Measurements from ENCODE around the gene GATA6.

DNA sequence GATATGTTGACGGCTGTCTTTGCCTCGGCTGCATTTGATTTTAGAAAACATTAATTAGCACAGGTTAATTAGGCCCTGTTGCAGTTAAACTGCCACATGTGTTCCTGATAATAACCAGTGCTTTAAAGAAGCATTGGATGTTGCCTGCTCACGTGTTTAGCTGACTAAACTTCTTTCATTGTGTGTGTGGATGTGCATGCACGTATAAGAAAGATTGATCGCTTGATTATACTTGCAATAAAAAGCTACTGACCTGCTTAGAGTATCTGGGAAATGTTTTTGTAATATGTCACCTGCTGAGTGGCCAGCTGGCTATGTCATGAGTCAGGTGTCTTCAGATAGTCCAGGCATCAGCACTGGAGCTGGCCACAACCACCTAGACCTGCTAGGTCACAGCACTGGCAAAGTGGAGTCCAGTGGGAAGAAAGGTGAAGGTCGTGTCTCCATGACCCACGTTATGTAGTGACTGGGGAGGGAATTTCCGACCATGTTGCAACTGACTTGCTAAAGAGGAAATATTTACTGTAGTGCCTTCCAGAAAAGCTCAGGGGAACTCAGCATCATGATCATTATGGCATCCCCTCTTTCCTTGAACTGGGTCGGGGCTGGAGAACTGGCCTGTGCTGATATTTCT lies 147.0 kb downstream of the ESCO1 start:
- PRO-cap: no peak

DNA sequence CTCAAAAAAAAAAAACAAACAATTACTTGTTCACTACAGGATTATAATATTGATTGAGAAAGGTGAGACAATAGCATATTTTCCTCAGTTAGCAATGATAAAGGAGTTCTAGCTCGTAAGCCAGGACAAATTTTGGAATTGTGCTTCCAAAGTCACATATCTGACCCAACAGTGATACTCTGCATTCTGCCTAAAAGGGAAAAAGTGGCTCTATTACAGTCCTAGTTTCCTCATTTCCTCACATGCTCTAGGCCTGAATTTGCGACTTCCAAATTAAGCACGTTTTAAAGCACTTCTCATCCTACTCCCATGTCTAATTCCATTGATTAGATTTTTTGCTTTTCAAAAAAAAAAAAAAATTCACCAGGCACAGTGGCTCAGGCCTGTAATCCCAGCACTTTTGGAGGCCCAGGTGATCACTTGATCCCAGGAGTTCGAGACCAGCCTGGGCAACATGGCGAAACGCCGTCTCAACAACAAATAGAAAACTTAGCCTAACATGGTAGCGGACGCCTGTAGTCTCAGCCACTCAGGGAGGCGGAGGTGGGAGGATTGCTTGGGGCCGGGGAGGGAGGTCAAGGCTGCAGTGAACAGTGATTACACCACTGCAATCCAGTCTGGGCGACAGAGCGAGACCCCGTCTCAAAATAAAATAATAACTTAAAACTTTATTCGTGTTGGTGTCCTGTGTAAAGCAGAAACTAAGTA lies 1.7 kb downstream of the ESCO1 start:
- PRO-cap: no peak

GRCh38 chr18:21707238-21707716 lies 2.7 kb upstream of the ABHD3 start:
- PRO-cap: no peak

GRCh38 chr18:21807302-21807942 lies 66.8 kb downstream of the MIB1 start:
- PRO-cap: no peak

DNA sequence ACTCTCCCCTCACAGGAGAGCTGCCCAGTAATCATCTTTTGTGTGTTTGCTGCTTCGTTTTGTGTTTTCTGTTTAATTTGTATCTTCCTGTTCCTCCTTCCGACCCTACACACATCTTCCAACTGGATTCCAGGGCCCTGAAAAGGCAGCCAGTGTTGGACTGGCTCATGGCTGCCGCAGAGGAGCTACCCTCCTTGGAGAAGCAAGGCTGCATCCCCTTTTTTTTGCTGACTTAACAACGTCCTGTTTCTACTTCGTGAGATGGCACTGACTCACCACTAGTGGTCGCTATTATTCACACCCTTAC lies 171.9 kb upstream of the GATA6 start:
- PRO-cap: no peak

GRCh38 chr18:22020242-22020603 lies 149.2 kb upstream of the GATA6 start:
- PRO-cap: no peak

DNA sequence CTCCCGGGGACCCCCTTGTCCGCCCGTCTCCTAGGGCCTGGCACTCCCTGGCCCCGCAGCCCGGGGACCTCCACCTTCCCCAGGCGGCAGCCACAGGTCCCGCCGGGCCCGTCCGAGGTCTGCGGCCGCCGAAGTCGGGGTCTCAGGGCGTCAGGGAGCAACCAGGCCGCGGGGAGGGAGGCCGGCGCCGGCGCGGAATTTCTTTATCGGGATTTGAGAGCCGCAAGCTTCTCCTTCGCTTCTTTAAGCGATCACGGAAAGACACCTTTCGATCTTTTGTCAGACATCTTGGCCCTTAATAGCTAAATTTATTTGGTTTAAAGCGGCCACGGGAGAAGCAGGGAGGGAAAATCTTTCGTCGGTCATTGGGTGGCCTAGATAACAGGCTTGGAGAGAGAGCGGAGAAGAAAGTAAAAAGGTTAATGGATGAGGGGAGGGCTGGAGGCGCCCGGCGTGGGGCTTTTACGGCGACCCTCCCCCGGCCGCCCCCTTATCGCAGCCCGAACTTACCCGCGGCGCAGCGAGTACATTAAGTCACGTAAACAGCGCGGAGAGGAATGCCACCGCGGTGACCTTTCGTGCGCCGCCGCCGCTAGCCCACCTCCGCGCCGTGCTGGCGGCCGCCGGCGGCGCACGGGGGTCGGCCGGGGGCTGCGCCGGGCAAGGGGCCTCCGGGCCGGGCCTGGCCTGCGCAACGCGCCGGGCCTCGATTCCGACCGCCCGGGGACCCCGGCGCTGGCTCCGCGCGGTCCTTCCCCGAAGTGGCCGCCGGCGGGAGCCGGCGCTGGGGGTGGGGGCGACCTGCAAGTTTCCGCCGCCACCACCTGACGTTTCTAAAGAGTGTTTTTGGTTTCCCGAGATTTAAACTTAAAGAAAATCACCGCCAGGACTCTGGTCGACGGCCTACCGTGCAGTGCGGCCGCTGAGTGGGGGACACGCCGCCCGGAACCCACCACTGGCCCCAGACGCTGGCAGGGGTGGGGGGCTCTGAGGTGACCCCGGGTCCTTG lies 4.1 kb upstream of the GATA6 start:
- PRO-cap: bidirectional peak, plus-strand start at position 870 of the sequence, minus-strand start at position 763 of the sequence

- PRO-cap: bidirectional peak, plus-strand start at chr18:22166482, minus-strand start at chr18:22166273
These were observed 3.3 kb upstream of the GATA6 start for GRCh38 chr18:22166041-22166621.

DNA sequence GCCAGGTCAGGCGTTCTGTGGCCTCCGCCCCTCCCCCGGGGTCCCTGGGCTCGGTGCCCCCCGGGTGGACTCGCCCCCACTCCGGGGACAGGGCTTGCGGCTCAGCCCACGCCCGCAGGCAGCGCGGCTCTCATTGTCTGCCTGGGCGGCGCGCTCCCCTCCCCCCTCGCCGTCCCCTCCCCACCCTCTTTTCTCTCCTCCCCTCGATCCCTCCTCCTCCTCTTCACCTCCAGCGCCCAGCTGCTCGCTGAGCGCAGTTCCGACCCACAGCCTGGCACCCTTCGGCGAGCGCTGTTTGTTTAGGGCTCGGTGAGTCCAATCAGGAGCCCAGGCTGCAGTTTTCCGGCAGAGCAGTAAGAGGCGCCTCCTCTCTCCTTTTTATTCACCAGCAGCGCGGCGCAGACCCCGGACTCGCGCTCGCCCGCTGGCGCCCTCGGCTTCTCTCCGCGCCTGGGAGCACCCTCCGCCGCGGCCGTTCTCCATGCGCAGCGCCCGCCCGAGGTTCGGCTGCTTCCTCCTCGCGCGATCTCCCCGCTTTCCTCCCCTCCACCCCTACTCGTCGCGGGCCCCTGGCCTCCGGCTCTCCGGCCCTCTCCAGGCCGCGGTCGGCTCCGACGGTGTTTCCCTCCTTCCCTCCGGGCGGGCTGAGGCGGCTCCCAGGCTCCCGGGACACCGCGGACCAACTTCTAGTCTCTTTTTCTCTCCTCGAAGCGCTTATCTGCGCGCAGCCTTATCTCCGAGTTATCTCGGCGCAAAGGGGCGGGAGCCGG lies at the start of gene GATA6:
Gene GATA6 (plus strand): TSS at position 408 of the 770 bp plus-strand sequence.
- PRO-cap: bidirectional peak, plus-strand start at position 381 of the sequence, minus-strand start at position 273 of the sequence; bidirectional peak, plus-strand start outside the sequence, minus-strand start at position 688 of the sequence

DNA sequence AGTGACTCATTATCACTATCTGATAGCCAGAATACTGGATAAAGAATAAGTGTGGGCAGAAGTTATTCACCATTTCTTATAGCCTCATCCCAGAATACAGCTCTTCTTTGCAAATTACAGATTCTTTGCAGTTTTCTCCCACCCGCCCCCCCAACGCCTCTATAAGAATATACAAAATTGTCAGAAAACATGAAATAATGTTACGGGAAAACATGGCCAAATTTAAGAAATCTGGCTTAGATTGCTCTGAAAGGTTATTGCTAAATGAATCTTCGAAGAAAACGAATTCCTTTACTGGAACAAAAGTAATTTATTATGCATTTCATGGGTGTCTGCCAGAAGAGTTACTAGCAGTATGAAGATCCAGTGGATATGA lies 21.8 kb downstream of the GATA6 start:
- PRO-cap: no peak

GRCh38 chr18:22204859-22205640 lies 35.7 kb downstream of the GATA6 start:
- PRO-cap: no peak

DNA sequence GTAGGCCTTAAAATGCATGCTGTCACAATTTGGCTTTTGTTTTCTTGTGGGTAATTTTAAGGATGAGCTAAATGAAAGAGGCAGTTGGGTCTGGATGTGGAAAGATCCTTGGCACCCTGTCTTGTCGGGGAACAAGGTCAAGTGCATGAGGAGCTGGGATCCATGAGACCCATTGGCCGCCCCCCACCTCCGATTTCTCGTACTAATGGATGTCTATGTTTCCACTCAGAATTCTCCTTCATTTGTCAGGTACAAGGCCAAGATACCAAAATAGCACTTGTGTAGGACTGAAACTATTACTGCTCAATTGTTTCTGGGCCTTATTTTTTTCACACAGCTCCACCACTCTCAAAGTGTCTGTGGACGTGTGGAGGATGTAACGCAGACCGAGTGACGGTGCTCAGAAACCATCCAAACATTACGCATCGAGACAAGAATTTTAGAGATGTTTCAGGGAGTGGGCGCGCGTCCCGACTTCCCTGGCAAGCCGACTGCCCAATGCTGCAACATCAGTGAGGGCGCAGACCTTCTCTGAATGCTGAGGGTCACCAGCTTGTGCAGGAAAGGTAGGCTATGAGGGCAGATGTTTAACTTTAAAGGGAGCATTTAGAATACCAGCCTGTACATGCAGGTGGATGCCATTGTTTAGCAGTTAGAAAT lies 108.3 kb downstream of the GATA6 start:
- PRO-cap: no peak

GRCh38 chr18:22347670-22348438 lies 69.9 kb downstream of the CTAGE1 start:
- PRO-cap: unidirectional peak, plus-strand start at chr18:22348053; bidirectional peak, plus-strand start at chr18:22348315, minus-strand start at chr18:22348365

DNA sequence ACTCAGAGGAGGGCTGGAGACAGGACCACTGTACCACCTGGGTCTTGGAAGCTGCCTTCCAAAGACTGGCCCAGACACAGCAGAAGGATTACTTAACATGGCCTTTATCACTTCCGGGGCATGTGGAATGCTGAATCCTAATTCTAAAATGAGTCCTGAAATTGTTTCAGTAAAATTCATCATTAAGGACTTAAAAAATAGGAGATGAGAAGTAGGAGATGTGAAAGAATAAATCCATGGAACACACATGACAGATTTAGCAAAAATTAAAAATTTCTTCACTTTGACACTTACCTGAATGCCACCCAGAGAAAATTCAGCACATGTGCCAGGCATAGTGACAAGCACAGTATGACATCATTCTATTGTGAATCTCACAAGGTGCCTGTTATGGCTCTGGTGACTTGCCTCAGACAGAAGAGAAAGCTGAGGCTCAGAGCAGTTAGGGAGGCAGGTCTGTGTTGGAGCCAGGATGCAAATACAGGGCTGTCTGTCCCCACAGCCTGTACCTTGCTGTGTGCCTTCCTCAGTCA lies 37.5 kb upstream of the CTAGE1 start:
- PRO-cap: no peak

DNA sequence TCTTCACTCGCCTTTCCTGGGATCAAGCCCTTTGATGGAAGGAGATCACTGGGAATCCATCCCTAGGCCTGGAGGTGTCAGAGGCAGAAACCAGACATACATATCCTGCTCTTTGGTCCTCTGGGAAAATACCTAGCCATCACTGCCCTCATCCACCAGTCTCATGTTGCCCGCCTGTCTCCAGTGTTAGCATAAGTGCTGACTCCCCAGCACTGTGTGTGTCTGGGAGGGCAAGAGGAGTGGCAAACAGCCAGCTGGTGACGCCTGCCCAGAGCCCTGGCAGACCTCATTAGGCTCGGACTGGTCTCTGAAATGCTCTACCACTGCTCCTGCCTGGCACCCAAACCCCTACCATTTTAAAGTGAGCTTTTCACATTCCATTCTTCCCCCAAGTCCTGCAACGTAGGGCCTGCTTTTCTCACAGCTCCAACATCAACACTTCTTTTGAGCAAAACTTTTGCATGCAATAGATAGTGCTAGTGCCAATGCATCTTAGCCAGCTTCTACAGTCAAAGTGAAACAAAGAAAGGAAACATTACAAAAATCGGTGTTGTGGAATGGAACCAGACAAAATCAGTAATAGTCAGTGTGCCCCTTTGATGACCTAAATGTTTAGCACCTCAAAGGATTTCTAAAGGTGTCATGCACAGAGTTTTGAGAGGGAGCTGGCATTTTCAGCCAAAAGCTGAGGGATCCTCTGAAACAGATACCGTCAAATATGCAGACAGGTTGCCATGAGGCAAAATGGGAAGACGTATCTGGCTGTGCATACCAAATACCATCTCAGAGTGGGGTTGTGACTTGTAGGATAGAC lies 139.0 kb upstream of the CTAGE1 start:
- PRO-cap: no peak

GRCh38 chr18:22683998-22684660 lies 249.0 kb upstream of the RBBP8 start:
- PRO-cap: no peak

GRCh38 chr18:22975306-22975735 lies 42.2 kb downstream of the RBBP8 start:
- PRO-cap: no peak

DNA sequence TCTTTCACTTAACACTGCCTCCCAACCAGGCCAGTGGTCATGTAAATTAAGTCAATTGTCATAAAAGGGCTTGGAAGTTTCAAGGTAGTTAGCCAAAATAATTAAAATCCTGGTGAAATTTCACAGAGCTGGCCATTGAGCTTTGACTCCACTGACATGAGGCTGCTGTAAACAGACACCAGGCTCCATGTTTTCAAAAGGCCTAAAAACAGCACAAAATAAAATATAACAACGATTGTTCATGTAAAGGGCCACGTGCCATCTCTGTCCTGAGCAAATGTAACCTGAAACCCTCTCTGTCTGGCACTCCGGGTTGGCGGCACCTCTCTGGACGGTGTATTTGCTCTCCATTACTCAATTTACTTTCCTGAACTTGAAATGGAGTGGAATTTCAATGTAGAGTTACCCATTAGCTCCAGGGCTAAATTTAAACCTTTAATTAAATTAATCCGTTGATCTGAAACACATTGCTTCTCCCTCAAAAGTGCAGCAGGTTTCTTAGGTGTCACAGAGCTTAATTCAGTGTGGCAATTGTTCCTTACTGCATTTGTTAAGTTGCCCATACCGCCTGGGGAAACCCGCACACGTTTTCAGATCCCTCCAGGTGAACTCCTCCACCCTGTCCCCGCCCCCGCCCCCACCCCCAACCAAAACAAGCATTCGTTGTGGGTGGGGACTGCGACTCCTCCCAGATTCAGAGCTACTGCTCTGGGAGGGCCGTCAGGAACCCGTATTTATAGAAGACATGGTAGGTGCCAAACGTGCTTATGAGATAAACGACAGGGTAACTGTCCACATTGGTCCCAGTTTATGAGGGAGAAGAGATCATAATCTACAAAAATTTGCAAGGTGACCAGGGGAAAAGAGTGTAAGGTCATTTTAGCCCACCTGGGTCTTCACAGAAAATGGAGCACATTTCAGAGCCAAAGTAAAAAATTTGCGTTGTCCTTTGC lies 1.2 kb upstream of the CABLES1 start:
- PRO-cap: no peak

DNA sequence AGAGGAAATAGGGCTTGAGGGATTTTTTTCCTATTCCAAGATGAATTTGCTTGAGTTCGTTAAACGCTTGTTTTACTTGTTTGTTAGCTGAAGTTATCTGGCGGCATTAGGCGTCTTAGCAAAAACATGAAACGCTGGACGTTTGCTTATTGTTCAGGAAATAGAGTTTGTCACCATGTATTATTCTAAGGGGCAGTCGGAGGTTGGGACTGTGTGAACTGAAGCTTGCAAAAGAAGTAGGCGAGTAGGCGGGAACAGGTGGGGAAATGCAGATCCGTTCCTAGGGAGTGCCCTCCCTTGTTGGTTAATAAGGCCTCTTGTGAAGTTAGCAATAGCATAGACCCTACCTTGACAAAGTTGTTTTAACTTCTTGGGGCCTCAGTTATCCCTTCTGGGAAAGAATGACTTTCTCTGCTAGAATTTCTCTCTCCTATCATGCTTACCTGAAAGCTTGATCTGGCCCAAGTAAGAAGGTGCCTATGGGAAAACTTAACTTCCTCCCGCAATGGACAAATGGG lies 2.0 kb downstream of the CABLES1 start:
- PRO-cap: no peak

GRCh38 chr18:23154599-23155117 lies 19.4 kb downstream of the CABLES1 start:
- PRO-cap: no peak

Measured in gallbladder (tissue), 1 donor.